ENCODE results near the gene MRFAP1.

GRCh38 chr4:5709966-5710730 is 853 bp upstream of the EVC start:
- PRO-cap = no peak

DNA sequence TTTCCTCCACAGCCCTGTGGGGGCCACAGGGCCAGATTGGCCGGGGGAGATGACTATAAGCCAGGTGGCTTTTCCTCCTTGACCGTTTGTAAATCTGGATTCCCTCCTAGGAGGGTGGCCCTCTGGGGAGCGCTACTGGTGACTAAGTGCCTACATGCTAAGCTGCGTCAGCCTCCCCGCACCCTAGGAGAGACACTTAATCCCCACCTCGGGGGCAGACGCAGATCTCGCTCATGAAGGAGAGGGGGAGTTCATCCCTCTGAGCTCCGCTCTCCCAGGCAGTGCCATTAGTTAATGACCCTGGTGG is 41.4 kb downstream of the EVC start:
- PRO-cap = no peak

DNA sequence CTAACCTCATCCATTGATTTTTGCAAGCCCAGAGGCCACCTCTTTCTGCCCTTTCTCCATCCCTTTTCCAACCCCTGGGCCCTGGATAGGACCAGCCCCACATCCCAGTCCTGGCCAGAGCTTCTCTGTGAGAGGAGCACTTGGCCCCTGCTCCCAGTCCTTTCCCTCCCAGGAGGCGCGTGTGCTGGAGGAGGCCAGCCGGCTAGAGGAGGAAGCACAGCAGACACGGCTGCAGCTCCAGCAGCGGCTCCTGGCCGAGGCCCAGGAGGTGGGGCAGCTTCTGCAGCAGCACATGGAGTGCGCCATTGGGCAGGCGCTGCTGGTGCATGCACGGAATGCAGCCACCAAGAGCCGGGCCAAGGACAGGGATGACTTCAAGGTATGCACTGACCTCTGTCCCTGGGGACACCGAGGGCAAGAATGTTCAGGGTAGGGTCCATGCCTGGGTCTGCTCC is 87.4 kb downstream of the EVC start:
- PRO-cap = no peak

DNA sequence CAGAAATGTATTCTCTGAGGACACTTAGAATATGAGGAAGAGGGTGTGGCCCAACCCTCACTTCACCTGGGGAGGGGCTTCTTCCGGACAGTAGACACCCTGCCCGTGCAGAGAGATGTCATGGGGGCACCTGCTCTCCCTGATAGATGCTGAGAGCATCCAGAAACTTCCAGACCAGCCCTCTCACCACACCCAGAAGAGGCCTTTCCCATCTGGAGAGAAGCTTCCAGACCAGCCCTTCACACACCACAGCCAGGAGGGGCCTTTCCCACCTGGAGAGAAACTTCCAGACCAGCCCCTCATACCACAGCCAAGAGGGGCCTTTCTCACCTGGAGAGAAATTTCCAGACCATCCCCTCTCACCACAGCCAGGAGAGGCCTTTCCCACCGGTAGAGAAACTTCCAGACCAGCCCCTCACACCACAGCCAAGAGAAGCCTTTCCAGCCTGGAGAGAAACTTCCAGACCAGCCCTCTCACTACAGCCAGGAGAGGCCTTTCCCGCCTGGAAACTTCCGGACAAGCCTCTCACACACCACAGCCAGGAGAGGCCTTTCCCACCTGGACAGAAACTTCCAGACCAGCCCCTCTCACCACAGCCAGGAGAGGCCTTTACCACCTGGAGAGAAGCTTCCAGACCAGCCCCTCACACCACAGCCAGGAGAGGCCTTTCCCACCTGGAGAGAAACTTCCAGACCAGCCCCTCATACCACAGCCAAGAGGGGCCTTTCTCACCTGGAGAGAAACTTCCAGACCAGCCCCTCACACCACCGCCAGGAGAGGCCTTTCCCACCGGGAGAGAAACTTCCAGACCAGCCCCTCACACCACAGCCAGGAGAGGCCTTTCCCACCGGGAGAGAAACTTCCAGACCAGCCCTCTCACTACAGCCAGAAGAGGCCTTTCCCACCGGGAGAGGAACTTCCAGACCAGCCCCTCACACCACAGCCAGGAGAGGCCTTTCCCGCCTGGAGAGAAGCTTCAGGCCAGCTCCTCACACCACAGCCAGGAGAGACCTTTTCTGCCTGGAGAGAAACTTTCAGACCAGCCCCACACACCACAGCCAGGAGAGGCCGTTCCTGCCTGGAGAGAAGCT is 81.1 kb downstream of the CRMP1 start:
- PRO-cap = no peak

GRCh38 chr4:6183750-6184211 is 16.6 kb downstream of the JAKMIP1 start:
- PRO-cap = no peak

GRCh38 chr4:6273565-6273943 is 3.9 kb downstream of the WFS1 start:
- PRO-cap = no peak

DNA sequence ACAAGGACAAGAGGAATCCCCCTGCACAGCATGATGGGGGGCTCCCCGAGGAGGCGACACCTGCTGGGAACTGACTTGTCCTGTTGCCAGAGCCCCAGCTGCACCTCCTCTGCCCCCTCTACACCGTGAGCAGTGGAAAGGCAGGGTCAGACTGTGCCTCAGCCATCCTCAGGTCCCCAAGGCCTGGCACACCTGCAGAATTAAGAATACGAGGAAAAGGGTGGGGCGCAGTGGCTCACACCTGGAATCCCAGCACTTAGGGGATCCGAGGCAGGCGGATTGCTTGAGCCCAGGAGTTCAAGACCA is 25.6 kb upstream of the MRFAP1 start:
- PRO-cap = no peak

- PRO-cap = bidirectional peak, plus-strand start at chr4:6640685, minus-strand start at chr4:6640531; unidirectional peak, minus-strand start at chr4:6641301
These were observed at the start of gene MRFAP1 for GRCh38 chr4:6640619-6641737. TSS of gene MRFAP1 (plus strand) at chr4:6640685.

- PRO-cap = no peak
These were observed 16.0 kb upstream of the ENSG00000170846 start for GRCh38 chr4:6657815-6658293.

GRCh38 chr4:6749262-6749996 is 33.1 kb upstream of the KIAA0232 start:
- PRO-cap = unidirectional peak, plus-strand start at chr4:6749716

- PRO-cap = no peak
These were observed 20.9 kb upstream of the KIAA0232 start for GRCh38 chr4:6761469-6762210.

- PRO-cap = no peak
These were observed 1.4 kb upstream of the KIAA0232 start for GRCh38 chr4:6781085-6781649.

DNA sequence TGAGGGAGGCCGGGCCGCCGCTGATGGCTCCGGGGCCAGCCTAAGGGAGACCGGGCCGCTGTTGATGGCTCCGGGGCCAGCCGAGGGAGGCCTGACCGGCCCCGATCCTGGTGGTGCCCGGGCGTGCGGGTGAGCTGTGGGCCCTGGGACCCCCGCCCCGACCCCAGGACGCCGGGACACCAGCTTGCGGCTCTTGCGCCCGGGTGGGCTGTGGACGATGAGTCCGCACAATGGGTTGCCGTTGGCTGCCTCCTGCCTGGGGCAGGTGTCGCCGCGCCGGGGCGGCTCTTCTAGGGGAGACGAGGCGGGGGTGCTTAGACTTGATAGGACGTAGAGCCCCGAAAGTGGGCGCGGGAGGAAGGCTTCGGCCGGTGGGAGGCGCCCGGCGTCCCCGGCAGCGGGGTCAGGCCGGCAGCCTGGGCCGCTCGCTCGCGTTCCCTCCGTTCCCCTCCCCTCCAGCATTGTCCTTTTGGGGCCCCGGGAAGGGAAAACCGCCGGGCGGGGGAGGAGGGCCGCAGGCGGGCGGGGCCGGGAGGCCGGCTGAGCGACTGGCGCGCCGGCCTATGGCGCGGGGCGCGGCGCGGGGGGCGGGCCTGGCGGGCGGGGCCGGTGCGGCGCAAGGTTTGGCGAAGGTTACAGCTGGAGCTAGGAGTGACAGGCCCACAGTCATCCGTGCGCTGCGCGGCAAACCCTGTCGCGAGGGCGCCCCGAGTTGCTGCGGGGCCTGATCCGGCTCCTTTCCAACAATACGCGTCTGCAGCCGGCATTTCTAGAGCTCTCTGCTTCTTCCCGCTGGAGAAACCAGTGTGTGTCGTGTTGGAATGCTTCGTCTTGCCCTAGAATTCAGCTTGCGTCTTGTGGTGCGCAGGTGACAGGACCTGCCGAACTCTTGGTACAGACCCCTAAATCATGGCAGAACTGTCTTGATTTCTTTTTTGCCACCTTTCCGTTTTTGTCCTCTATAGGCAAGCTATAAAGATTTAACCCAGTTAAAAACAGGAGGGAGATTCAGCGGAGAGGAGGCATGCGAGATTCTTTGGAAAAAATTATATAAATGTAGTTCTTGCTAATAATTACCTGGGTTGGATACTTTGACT is 935 bp downstream of the KIAA0232 start:
- PRO-cap = bidirectional peak, plus-strand start at position 636 of the sequence, minus-strand start at position 463 of the sequence

GRCh38 chr4:6855494-6856016 is 54.1 kb upstream of the TBC1D14 start:
- PRO-cap = no peak

DNA sequence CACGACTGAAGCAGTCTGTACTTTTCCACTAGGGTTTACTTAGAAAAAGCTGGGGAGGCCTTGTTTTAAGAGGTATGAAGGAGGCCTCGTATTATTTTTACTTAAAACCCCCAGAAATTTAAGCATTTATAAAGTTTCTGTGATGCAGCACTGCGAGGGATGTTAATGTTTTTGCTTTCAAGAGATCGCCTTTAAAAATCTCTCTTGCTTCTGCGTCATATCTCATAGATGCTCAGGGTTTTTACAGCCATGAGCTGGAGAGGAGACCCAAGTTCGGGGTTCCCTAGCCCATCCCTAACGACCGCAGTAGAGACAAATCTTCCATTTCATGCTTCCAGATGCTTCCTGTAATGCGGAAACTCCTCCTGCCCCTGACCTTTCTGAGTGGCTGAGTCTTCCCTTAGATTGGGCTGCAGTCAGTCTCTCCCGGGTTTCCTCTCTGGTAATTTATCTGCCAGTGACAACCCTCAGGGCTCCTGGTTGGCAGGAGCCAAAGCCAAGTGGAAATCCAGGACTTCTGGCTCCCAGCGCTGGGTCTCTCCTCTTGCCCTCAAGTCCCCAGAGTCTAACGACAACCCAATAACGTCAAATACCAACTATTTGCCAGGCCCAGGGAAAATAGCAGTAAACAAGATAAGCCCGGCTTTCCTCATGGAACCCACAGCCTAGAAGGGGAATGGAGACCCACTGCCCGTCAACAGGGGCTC is 1.3 kb upstream of the TBC1D14 start:
- PRO-cap = no peak

DNA sequence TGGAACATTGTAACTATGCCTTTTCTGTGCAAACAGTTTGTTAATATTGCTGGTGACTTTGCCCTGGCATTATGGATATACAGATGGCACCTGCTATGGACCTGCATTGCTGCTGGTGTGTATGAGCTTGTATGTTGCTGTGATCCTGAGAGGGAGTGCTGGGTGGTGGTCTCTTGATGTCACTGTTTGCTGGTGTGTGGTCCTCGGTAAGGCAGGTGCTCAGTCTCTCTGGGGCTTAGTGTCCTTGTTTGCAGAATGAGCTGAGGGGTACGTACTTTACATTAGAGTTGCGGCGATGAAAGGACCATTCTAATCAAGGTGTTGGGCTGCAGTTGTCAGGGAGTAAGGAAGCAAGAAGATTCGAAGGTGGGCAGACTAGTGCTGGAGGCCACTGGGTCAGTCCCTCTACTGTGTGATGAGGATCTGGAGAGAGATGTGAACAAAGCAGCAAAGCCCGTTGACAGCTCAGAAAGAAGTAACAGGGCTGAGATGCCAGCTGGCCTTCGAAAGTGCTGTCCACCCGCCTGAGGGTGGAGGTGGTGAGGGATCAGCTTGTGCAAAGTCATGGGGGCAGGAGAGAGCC is 19.4 kb downstream of the TBC1D14 start:
- PRO-cap = no peak

DNA sequence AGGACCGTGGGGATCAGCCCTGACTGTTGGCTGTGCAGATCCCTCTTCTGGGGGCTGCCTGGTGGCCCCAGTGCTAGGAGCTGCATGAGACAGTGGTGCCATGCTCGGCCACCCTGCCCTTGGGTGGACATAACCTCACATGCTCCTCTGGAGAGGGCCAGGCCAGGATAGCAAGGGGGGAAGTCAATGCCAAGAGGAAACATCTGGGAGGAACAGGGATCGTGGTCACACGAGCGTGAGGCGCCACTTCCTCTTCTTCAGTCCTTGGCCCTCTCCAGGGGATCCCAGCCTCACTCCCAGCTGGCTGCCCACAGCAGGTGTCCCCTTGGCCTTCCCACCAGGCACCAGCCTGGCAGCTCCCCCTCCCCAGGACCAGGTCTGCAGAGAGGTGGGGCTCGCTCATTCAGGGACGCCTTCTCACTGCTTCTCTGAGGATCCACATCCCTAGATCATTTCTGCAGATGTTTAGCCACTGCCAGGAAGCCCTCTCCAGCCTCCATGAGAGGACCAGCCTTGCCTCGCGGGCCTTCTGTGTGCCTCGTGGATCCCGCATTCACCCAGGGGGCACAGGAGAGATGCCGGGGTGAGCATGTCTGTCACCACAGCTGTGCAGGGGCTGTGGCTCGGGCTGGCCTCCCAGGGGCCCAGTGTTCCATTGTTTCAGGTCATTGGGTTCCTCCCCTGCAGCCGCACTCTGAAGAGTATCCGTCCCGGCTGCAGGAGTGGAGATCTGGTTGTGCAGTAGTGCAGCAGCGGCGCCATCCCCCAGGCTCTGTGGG is 28.8 kb downstream of the TBC1D14 start:
- PRO-cap = no peak

GRCh38 chr4:6972535-6973379 is 63.1 kb downstream of the TBC1D14 start:
- PRO-cap = no peak

DNA sequence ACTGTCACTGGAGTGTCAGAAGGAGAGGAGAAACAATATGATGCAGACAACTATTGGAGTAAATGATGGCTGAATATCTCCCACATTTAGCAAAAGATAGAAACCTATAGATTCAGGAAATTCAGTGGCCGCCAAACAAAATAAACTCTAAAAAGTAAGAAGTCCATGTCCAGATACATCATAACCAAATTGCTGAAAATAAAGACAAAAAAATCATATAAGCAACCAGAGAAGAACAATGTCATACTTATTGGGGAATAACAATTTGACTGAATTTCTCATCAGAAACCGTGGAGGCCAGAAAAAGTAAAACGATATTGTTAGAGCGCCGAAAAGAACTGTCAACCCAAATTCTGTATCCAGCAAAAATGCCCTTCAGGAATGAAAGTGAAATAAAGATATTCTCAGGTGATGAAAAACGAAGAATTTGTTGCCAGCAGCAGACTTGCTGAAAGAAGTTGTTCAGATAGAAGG is 66.6 kb downstream of the CCDC96 start:
- PRO-cap = no peak

- PRO-cap = no peak
These were observed 20.6 kb downstream of the CCDC96 start for GRCh38 chr4:7021905-7022852.

All from cardiac septum (tissue), 1 donor.